Measurements from ENCODE around the gene HECW2.

DNA sequence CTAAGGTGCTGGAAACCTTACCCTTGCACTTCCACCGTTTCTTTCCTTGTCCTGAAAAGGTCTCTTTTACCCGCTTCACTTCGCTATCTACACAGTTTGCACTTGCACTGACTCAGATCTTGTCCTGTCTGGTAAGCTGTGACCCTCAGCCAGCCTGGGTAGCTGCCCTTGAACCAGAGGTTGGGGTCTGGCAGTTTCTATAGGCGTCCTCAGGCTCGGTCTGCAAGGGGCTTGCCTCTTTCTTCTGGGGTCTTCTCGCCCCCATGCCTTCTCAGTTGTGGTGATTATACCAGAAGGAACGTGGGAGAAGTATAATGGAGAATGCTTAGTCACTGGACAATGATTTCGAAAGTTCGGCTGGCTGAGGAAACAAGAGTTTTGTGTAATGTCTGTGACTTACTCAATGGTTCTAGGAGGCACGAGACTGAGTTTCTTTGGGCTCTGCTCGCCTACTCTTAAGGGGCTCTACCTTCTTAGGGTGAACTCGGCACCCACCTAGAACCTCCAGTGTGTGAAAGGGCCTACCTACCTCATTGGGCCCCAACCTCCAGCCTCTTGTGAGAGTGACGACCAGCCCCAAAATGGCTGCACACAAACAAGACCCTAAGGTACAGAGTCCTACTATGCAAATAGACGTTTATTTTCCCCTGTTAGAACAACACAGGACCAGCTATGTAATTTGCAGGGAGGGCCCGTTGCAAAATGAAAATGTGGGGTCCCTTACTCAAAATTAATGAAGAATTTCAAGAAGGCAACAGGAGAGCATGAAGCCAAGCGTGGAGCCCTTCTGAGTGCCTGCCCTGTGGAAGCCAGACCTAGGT, 7.0 kb upstream of the STAT1 start:
- PRO-cap: unidirectional peak, minus-strand start at position 210 of the sequence

- PRO-cap: no peak
These were observed 23.7 kb upstream of the STAT4 start for GRCh38 chr2:191174496-191174939.

- PRO-cap: no peak
These were observed 33.8 kb upstream of the STAT4 start for GRCh38 chr2:191184444-191185193.

- PRO-cap: no peak
These were observed 58.0 kb downstream of the MYO1B start for GRCh38 chr2:191303182-191303682.

DNA sequence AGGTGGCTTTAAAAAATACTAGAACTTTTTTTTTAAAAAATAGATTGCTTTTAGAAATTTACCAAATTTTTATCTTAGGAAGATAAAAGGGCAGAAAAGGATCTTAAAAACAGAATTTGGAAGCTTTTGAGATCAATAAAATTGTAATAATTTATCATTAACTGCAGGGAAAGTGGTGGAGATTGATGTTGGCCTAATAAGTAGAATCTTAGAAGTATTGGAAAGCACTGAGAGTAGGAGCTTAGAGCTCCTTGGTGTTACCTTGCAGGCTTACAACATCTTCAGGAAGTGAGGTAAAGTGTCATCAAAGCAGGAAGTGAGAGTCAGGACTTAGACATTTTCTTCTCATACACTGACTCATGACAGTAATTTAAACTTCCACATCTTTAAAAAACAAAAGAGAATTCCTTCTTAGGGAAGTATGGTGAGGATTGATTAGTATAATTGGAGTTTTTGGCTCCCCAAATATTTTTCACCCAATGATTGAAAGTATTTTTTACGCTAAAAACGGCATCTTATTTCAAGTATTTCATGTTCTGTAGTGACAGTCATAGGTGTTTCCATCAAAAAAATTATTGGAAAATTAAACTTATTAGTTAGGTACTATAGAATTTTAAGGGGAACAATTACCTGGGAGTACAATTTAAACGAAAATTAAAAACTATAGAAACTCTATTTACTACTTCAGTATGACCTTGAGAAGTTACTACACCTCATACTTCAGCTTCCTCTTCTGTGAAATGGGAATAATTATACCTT, 2.3 kb downstream of the NABP1 start:
- PRO-cap: no peak

DNA sequence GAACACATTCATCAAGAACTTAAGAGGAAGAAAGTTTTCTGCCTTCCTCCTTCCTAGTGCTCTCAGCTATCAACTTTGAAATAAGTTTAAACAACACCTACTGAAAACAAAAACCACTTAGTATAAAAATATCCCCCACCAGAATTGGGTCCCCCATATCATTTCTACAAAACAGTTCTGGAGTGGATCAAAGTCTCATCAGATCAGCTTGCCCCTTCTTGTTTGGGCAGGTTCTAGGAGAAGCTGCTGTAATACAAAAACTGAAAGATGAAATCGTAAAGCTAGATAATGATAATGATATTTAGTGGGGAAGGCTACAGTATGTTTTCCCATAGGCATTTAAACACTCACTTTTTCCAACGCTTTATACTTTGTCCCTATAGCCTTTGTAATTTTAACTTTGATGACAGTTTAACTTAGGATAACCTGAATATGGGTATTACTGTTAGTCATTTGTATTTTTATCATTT, 10.5 kb downstream of the NABP1 start:
- PRO-cap: no peak

DNA sequence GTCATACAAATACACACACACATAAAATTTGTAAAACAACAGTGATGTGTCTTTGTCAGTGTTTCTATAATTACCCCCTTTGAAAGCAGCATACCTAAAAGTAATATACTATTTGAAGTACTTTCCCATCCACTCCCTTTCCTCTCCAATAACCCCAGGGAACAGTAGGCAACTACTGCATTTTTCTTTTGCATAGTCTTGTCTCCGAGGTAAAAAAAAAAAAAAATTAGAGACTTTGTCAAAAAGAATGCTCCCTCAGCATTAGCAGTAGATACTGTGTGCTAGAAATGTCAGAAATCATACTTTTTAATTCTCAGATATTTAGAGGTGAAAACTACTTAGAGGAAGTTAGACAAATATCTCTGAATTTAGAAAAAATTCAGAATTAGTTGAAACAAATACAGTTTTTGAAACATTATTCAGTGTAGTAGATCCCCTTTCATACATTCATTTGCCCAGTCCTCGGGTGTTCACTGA, 29.2 kb downstream of the TMEFF2 start:
- PRO-cap: no peak

DNA sequence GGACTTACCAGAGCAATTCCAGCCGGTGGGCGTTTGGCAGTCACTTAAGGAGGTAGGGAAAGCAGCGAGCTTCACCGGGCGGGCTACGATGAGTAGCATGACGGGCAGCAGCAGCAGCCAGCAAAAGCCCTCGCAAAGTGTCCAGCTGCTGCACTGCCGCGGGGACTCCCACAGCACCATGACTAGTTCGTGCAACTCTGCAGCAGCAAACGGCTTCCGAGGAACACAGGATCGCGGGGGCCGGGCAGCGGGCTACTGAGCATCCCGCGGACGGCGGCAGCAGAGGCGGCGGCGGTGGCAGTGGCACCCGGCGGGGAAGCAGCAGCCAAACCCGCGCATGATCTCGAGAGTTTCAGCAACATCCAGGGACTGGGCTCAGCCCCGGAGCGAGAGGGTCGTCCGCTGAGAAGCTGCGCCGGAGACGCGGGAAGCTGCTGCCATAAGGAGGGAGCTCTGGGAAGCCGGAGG, 354 bp downstream of the TMEFF2 start:
- PRO-cap: no peak

DNA sequence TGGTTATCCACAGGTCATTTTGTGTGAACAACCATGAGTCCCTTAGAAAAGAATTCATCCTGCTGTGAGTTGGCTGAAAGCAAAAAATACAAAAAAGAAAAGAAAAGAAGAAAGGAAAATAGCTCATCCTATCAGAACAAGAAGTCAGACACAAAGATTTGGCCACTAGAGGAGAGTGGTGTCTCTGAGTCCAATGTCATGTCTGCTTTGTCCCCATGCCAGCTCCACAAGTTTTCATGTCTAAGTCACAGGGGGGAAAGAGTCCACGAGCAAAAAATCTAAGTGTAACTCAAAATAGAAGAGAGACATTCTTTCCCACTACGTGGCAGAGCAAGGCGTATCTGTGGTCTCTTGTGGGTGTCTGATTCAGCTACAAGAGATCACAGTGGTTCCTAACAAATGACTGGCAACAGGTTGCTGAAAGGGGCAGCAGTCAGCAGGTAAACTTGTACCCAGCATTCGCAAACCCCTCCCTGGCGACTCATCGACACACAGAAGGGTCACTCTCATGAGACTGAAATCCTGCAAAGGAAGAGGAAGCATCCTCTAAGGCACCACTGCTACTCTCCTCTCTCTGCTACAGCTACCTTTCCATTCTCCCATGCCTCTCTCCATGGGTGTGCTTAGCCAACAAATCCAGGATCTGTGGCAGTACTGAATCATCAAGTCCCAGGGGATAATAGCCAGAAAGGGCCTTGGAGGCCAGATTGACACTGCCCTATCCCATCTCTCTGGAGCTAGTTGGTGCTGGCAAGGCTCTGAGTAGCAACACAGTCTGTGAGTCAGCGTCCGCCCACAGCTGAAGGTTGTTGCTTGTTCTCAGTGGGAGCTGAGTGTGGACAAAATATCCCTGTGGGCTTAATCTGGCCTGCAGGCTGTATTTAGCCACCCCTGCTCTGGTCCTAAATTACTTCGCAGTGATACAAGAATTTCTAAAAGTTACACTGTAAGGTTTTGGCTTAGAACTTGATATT, 123.0 kb upstream of the SLC39A10 start:
- PRO-cap: no peak

GRCh38 chr2:195563849-195564491, 93.1 kb upstream of the SLC39A10 start:
- PRO-cap: no peak

- PRO-cap: no peak
These were observed 77.0 kb upstream of the SLC39A10 start for GRCh38 chr2:195579869-195580536.

DNA sequence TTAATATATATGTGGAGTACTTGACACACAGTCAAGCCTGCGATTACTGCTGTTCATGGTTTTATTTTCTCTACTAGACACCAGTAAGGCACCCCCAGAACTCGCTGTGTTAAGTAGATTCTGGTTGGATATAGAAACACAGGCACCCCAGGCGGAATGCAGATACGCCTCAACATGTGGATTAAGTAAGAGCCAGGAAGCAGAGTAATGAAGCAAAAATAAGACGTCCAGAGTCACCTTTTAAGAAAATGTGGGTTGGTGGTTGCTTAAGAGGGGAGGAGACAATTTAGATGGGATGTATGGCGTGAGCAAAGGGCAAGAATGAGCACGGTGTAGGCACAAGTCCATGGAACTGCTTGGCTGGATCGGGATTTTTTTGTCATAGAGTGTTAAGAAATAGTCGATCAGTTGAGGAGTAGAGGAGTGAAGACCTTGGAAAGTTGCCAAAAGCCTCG, 945 bp upstream of the SLC39A10 start:
- PRO-cap: no peak

- PRO-cap: unidirectional peak, minus-strand start at chr2:196113656
These were observed 44.8 kb upstream of the DNAH7 start for GRCh38 chr2:196113347-196113883.

DNA sequence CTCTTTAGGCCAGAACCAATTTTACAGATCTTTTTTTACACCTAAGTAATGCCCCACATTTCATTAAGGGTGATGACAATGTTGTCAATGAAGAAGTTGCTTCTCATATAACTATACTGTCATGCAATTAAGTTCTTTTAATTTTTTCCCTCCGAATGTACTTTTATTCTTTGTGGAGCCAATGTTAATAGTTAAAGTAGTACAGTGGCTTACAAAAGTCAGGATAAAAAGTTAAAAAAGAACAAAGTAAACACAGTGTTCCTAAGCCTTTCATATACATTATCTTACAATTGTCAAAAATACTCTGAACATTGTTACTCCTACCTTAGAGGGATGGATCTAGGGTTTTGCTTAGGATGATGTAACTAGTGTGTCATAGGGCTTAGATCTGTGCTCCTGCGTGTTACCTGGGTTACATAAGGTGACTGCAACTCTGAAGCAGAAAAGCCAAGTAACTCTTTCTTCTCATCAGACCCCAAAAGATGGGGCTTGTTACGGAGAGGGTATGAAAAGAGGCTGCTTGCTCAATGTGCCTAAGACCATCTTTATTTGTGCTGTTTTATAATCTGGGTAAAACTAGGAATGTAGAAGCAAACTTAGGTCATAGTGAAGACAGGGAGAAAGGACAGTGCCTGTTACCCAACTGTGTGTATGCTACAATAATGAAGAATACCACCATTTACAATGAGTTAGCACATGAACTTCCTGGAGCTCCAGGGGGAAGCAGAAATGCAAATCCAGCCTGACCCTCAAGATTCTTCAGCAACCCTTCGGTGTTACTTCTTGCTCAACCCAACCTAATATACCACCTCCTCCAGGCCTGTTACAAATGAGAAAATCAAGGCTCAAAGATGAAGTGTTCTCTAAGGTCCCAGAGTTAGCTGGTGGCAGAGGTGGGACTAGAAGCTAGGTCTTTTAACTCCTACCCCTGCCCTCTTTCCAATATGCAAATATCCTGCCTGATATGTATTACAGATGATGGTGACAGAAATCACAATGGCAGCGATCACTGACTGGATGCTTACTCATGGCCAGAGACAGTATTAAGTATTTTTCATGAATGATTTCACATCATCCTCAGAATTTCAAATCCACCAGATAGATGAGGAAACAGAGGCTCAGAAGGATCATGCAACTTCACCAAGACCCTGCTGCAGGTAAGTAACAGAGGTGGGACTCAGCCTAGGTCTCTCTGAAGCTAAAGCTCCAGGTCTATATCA, 42.1 kb upstream of the STK17B start:
- PRO-cap: no peak

DNA sequence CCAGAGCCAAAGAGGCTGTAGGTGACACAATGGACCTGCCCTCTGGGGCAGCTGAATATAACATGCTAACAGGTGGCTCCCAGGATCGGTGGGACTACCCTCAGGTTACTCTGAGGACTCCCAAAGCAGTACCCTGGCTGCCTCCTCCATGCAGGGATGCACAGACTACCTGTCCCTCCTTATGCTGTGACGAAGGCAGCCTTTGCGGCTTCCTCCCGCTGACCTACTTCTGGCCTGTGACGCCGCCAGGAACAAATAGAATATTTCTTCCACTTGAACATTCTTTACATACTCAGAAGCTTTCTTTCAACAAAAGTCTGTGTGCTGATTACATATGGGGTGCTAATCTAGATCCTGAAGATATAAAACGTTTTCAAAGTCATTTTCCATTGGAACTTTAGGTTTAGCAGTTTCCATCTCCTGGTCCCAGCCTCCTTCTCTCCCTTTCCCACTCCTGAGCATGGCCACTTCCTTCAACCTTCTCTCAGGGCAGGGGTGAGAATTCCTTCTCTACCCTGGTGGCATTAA, 58.7 kb upstream of the STK17B start:
- PRO-cap: no peak

DNA sequence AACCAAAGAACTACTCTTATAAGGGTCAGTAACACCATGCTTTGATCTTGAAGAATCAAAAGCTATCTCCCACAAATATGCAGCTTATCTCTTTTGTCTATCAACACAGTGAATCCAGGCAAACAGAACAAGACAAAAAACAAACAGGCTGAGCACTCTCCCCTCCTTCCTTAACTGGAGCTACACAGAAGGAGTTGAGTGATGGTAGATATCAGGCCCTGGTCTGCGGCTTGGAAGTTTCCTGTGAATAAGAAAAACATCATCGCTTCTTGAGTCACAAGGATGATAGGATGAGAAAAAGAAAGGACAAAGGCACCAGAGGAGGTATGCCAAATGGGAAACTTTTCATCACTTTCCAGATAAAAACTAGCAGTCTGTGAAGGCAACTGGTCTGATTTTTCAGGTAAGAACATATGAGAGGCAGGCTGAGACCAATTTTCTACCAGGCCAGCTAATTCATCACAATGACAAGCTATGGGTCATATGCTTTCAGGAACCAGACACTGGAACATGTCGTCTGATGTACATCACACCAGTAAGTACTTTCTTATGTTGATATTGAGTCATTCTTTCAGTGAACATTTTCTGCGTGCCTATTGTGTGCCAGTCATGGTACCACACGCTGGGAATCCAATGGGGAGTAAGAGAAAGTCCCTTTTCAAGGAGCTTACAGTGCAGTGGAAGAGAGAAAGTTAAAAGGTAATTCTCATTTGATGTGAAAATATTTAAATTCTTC, 88.6 kb upstream of the STK17B start:
- PRO-cap: no peak

DNA sequence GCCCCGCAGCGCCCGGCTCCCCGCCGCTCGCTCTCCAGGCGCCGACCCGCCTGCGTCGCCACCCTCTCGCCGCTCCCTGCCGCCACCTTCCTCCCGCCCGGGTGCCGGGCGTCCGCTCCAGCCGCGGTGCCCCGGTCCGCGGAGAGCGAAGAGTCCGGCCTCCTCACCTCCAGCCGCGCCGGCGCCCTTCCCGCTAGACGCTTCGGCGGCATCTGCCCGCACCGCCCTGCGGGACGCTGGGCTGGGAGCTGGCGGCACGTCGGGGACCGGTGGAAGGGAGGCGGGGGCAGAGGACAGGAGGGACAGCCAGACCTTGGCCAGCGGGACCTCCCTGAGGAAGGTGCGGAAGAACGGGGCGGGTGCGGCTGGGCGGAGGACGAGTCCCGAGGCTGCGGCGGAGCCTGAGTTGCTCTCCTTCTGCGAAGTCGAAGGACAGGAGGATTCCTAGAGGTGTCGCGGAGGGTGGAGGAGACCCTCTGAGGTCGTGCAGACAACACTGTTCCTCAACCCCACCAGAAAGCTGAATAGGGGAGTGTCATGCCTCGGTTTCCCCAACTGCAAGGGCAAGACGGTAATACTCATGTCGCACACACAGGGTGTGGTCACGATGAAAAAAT, at the start of gene HECW2:
HECW2 (minus strand) TSS at position 214 of the 617 bp plus-strand sequence.
- PRO-cap: bidirectional peak, plus-strand start at position 348 of the sequence, minus-strand start at position 214 of the sequence

DNA sequence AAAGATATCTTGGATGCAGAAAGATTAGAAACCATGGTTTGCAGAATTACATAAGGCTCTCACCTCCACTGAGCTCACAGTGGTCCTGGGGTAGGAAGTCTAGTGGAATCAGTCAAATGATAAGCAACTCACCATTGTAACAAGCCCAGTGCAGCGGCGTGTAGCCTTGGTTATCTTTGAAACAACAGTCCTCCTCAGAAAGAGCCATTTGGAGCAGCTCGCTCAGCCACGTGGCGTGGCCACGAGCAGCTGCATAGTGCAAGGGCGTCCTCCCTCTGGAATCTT, 79.0 kb upstream of the PGAP1 start:
- PRO-cap: no peak

- PRO-cap: no peak
These were observed 83.6 kb upstream of the PGAP1 start for GRCh38 chr2:197010153-197010405.

GRCh38 chr2:197125024-197125276, 185.6 kb downstream of the ANKRD44 start:
- PRO-cap: no peak

Data from H9 (cell line).